H4 (cell line): ENCODE results near the genes POMZP3 and GNAI1.

DNA sequence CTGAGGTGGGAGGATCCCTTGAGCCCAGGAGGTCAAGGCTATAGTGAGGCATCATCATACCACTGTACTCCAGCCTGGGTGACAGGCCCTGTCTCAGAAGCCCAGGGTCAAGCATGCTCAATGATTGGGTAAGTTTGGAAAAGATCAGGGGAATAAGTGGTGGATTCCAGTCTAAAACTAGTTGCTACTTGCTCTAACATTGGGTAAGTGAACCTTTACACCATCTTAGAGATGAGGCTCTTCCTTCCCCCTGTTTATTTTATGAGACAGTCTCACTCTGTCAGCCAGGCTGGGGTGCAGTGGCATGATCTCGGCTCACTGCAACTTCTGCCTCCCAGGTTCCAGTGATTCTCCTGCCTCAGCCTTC lies 14.8 kb downstream of the ZP3 start:
- RAMPAGE, long total RNA: no peak

DNA sequence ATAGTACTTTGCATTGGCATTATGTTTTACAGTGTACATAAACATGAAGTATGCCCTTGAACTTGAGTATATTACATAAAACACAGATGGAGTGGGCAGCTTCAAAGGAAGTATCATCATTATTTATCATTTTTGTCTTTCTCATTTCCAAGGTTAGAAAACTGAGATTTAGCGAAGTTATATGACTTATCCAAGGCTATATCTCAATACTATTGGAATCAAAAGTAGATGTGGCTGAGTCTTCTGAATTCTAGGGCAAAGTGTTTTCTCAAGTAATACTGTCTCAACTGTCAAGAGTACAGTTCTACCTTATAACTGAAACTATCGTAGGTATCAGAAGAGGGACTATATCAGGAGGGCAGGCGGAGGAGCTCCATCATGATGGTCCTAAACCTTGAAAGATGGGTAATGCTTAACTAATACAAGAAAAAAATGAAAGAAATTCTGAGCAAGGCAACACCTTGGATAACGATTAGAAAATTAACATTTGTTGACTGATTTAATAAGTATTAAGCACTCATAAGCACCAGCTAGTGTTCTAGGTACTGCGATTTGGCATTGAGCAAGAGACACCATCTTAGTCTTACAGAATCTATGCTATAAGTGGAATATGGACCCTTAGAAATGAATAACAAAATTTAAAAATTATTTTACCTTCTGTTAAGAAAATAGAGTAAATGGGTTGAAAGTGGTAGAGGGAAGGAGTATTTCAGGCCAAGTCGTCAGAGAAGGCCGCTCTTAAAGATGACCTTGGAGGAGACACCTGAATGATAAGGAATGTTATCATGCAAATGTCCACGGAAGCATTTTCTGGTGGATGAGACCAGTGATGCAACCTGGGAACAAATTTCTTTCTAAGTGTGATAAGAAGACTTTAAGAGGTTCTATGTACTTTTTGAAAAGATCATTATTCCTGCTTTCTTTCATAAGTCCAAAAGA lies 28.5 kb upstream of the SPDYE16 start:
- RAMPAGE, long total RNA: no peak

DNA sequence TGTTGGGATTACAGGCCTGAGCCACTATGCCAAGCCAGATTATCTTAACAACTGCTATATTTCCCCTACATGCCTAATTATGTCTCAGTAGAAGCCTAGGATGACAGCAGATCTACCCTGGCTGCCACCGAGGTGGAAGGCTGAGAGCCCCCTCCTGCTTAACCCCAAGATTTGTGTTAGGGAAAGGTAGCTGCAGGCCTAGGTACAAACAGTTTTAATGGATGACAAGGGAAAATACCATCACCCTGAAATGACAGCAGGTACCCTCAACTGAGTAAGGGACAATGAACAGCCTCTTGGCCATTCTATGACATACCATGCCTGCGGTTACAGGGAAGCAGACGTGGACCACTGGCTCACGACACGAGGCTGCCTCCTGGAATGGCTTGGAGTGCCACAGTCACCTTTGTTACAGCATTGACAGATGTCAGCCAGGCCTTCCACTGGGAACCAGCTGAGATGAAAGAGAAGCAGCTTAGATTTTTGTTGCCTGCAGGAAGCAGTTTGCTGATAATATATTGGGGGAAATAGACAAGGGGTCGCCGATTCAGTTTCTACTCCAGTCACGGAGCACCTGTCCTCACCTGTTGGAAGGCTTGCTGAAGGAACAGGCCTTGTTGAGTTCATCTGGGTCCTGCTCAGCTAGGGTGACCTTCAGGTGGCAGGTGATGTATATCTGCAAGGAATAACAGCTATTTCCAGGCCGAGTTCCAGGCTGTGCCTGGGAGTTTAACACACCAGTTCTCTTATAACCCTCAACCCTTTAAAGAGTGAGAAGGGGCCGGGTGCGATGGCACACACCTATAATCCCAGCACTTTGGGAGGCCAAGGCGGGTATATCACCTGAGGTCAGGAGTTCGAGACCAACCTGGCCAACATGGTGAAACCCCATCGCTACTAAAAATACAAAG lies 15.7 kb downstream of the POMZP3 start:
- RAMPAGE, long total RNA: no peak

GRCh38 chr7:76627112-76628243 lies at the start of gene POMZP3:
Gene POMZP3 (minus strand): TSS chr7:76627279.
- RAMPAGE, long total RNA: no peak

DNA sequence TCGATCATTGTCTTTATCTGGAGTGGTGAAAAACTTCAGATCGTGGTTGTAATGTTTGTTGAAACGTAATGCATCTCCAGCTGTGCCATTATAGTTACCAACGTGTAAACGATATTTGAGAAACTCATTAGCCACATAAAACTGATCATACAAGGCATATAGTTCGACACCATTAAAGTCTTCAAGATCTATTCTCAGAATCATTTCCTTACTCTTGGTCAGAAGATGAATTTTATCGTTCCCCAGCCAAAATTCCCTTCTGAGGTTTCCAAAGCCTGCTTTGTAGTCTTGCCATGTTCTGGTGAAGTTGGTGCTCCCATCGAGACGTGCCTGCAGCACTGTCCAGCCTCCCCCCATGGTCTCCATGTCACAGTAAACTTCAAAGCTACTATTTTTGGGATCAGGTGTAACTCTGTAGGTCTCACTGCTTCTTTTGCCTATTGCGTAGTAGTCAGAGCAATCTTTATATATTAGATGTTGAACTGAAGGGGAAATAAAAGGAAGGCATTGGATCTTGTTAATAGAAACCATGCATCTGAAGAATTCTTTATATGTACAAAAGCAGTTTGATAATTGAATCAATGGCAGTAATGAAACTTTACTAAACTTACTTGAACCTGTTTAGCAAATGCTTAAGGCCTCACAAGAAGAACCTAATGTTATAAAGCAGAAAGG lies 3.0 kb downstream of the FGL2 start:
- RAMPAGE, long total RNA: no peak

- RAMPAGE, long total RNA: no peak
Observed at GRCh38 chr7:77219502-77220021, 19.9 kb upstream of the FGL2 start.

DNA sequence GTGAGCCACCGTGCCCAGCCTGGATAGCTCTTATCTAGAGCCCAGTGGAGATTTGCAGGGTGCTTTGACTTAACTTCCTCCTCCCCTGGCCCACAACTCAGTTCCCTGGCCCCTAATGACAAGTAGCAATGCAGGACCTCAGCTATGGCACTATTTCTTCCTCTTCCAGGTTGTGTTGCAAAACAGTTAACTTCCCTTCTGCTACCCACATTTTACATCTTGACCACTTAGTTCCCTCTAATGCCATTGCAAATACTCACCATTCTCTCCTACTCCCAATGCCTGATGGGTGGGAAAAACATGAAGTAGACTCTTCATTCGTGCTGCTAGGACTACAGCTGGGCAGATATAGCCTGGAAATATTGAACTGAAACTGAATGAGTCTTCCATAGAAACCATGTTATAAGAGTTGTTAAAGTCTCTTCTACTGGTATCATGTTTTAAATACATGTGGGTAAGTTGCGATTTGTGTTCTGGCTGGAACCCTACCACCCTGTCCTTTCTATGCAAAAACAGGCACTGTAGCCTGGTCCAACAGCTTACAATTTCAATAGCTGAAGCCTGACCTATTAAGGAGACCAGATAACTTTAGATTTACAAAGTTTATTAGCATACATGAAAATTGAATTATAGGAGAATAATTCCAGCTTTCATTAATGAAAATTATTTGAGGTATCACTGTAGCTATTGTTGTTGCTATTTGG lies 39.2 kb upstream of the FGL2 start:
- RAMPAGE, long total RNA: no peak

DNA sequence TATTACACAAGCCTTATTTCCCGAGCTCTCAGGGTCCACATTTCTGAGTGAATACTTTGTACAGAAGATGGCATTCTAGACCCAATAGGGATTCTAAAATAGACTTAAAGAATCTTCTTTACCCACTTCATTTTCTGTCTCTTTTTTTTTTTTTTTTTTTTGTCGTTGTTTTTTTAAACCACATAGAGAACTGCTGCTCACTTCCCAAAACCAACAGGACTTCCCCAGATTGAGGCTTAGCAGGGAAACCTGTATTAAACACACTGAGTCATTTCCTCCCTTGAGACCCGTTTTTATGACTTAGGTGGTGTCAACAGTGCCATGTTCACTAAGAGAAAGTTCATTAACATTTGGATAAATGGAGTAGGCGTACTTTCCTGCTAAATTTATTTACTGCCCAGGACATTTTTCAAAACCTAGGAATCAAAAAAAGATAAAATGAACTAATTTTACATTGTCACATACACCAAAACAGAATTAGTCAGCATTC lies 85.7 kb downstream of the GSAP start:
- RAMPAGE, long total RNA: no peak

DNA sequence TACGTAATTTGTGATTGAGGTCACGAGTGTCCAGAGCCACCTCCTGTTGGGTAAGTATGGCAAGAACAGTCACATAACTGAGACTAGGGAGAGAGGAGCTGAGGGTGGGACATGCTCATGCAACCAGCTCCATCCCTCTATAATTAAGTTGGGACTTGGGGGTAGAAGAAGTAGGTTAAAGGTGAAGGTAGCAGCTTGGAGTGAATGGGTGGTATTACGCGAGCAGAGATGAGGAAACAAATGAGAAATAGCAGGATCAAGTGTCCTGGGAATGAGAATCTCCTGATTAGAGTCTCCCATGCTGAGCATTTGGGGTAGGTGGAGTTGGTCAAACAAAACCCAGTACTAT lies 77.1 kb downstream of the GSAP start:
- RAMPAGE, long total RNA: no peak

- RAMPAGE, long total RNA: no peak
Observed at GRCh38 chr7:77351371-77352017, 64.7 kb downstream of the GSAP start.

DNA sequence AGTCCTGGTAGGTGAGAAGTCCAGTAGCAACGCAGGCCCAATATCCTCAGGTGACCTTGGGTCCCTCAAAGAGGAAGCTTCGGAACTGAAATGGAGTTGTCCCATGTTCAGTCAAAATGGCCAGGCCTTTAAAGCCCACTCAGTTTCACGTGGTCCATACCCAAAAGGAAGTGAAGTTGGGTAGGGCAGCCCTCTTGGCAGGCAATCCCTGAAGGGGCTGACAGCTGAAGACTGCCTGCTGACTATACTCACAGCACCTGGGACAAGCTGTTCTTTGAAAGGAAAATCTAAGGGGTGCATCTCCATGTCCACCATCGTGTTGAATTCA lies 3.0 kb downstream of the GSAP start:
- RAMPAGE, long total RNA: no peak

DNA sequence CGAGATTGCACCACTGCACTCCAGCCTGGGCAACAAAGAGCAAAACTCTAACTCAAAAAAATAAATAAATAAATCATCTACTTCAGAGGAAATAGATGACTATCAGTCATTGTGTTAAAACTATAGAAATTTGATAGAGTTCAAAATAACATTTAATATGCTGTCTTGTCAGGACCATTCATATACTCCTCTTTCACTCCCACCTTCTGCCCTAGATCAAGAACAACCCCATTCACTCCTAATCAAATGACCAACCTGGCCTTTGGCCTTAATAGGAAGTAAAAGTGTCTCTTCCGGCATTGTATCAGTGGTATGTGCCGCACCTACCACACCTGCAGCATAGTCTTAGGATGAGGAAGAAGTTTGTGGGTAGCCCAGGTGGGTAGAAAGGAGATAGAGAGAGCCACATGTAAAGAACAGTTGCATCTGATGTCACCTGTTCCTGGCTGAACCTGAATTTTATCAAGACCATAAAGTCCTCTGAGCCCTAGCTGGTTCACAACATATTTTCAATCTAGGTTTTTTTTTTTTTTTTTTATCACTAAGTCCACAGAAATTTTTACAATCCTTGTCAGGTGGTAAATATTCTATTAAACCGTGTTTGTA lies 55.6 kb upstream of the PTPN12 start:
- RAMPAGE, long total RNA: no peak

DNA sequence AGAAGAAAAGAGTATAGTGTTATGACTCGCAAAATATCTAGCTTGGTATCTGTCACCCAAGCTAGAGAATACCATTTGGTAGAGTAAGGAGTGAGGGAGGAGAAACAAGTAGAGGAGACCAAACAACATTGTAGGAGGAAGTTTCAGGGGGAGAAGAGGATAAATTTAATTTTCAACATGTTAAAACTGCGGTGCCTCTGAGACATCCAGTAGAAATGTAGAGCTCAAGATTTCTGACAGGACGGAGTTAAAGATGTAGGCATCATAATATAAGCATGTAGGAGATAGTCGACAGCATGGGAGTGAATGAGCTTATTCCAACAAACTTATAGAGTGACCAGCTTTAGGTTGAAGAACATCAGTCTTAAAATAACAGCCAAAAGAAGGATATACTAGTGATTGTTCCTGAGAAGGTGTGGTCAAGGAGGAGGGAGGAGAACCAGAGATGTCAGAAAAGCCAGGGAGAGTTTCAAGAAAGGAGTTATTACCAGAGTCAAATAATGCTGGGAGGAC lies 5.6 kb downstream of the PTPN12 start:
- RAMPAGE, long total RNA: no peak

GRCh38 chr7:77587663-77588177 lies 50.6 kb downstream of the PTPN12 start:
- RAMPAGE, long total RNA: no peak

- RAMPAGE, long total RNA: no peak
Observed at GRCh38 chr7:77761277-77761585, 37.0 kb downstream of the TMEM60 start.

DNA sequence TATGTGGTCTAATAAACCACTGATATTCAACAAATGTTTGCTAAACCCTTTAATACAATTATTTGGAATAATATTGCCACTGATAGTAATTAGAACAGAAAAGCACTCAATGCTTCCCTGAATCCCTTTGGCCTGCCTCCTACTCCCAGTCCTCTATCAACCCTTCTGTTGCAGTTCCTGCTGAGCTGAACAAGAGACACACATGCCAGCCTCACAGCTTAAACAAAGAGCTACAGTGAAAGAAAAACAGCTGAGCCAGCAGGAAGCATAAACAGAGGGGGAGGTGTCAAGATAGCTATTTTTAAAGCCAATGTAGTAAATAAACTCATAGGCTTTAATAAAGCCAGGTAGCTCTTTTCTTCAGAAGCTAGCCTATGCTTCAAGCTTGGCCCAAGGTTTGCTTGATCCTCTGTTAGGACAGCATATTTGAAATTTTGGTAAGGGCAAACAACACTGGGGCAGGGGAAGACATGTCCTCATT lies 6.8 kb upstream of the GNAI1 start:
- RAMPAGE, long total RNA: no peak

GRCh38 chr7:80134206-80135308 lies at the start of gene GNAI1:
Gene GNAI1 (plus strand): TSS chr7:80134831.
- RAMPAGE, long total RNA: start-site peak on the plus strand at chr7:80134847-80134888, 193 reads

- RAMPAGE, long total RNA: no peak
Observed at GRCh38 chr7:80795432-80795782, 123.4 kb downstream of the SEMA3C start.

DNA sequence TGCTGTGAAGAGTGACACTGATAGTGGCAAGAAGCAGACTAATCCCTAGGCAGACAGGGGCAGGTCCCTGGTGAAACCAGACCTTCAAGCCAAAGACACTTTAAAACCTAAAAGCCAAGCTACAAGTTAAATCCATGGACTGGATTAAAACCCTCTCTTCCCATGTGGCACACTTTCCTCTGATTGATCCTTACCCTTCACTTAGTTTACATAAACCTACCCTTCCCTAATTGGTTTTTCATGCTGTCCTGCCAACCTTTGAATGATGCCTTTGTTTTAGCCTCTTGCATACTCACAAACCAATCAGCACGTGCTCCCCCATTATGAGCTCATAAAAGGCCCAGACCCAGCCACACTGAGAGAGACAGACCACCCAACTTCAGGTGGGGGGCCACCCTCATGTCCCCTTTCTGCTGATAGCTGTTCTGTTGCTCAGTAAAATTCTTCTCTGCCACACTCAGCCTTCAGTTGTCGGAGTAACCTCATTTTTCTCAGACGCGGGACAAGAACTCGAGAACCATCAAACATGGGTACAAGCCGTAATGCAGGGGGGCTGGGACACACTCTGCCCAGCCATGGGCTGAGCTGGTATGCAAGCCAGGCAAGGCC lies 51.5 kb downstream of the CACNA2D1 start:
- RAMPAGE, long total RNA: no peak

DNA sequence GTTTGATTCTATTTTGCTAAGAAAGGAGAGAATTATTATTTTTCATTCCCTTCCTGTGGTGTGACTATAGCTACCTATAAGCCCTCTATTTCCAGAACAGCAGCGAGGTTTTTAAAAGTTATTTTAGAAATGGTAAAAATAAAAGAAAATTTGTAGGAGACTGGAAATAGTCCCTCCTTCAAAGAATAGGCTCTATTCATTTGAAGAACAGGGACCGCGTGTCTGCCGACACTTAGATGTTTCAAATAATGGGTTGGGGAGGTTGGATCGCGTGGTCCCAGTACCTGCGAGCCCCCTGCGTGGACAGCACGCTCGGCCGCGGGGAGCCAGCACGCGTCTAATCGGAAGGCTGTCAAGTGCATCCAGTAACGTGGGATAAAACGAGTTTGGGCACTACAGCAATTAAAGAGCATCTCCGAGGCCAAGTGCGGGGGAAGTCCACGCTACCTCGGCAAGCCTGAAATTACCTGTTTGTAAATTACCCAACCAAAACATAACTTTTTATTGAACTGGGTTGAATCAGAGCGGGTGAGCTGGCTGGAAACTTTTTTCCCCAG lies 1.0 kb downstream of the CACNA2D1 start:
- RAMPAGE, long total RNA: no peak